Tongue (tissue), 2 donors: Measurements from ENCODE around the gene FSHR.

DNA sequence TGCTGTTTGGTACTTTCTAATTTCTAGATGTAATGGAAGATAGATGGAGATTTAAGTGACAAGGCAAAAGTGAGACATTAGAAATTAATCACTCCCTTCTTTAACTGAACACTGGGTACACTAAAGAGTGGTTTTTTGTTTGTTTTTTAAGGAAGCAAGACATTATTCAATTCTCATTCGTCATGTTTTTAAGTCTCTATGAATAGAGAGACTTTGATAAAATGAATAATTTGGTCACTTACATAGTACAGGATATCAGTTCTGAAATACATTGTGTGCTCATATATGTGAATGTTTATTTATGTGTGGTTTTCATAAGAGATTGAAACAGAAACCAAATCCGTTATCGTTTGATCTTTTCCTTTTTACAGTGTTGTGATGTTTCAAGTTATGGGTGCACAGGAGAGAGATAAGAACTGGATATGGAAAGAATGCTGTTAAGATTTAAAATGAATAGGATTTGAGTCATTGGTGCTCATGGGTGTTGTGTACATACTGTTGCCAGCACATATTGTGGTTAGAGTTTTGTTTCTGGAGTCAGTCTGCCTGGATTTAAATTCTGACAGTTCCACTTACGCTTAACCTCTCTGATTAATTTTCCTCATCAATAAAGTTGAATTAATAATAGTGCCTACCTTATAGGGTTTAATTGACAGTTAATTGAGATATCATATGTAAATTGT is 29.6 kb downstream of the FOXN2 start:
- RAMPAGE, long total RNA = no peak

DNA sequence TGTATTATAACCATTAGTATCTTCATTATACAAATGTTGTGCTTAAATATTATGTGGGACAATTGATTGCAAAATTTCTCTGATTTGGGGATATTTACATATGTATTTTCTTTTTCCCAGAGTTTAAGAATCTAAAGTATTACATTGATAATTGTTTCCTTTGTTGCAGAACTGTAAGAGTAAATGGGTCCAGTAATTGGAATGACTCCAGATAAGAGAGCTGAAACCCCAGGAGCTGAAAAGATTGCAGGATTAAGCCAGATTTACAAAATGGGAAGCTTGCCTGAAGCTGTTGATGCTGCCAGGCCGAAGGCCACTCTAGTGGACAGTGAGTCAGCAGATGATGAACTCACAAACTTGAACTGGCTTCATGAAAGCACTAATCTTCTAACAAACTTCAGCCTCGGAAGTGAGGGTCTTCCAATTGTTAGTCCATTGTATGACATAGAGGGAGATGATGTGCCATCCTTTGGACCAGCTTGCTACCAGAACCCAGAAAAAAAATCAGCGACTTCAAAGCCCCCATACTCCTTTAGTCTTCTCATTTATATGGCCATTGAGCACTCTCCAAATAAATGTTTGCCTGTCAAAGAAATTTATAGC is 31.7 kb downstream of the FOXN2 start:
- RAMPAGE, long total RNA = no peak

DNA sequence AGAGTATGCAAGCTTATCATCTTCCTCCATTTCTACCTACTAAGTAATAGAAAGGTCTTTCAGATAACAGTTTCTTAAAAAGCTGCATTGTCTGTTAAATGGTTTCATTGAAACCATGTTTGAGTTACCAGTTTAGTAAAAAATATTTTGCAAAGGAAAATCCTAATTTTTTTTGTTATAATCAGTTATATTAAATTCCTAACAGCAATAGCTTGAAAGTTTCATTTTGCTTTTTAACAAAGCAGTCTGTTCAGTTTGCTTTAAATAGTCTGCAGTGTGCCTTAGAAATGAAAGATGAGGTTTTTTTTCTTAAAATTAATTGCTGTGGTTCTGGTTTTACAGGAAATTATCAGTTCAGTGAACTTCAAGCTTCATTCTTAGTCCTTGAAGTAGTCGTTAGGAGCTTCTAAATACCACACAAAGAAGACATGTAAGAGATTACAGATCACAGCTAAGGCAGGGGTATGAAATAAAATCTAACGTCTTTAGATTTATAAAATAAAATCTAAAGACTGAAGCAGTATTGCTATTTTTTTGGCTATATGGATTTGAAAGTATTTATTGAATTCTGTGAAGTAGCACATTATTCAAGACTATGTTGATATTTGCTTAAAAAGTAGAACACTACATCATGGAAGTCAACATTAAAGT is 7.7 kb downstream of the PPP1R21 start:
- RAMPAGE, long total RNA = no peak

DNA sequence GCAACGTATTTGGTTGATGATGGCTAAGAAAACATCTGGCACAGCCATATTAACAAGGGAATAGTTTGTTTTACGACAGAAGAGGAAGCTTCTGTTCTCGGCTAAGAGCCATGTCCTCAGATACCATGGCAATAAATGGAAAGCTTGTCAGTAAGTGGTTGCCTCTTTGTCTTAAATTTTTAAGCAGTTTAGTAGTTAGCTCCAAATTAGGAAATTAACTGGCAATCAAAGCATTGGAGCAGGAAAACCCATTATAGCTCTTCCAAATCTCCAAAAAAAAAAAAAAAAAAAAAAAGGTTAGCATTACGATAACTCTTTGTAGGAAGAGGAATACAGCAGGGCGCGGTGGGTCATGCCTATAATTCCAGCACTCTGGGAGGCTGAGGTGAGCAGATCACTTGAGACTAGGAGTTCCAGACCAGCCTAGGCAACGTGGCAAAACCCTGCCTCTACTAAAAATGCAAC is 4.5 kb upstream of the STON1 start:
- RAMPAGE, long total RNA = no peak

DNA sequence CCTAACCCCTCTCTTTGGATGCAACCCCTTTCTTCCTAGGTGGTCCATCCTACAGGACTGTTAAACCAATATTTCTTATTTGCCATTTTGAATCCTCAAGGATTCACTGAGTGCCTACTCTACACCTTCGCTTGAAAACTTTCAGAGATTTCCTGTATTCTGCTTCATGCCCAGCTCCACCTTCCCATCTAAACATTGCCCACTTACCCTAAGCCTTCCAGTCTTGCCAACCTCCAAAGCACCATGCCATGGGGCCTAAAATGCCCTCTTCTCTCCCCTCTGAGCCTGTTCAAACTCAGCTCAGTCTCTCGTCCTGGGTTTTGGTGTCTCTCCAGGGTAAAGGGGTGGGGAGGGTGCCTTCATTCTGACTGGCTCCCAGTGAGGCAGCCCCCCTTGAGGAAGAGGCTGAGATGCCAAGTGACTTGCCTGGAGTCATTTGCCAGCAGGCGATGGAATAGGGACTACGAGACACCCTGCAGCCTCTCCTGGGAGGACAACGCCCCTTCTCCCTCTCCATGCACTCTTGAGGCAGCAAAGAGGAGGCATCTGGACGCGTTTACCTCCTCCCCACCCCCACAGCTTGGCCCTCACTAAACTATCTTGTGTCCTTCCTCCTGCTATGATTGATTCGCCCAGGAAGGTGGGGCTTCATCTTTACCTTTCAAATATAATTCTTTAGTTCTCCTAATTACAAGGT is 858 bp upstream of the STON1 start:
- RAMPAGE, long total RNA = no peak

GRCh38 chr2:48530929-48531806 is 1.2 kb downstream of the STON1 start:
- RAMPAGE, long total RNA = no peak

- RAMPAGE, long total RNA = no peak
Observed at GRCh38 chr2:49154273-49154715, at the start of gene FSHR. TSS of gene FSHR (minus strand) at chr2:49154515.

DNA sequence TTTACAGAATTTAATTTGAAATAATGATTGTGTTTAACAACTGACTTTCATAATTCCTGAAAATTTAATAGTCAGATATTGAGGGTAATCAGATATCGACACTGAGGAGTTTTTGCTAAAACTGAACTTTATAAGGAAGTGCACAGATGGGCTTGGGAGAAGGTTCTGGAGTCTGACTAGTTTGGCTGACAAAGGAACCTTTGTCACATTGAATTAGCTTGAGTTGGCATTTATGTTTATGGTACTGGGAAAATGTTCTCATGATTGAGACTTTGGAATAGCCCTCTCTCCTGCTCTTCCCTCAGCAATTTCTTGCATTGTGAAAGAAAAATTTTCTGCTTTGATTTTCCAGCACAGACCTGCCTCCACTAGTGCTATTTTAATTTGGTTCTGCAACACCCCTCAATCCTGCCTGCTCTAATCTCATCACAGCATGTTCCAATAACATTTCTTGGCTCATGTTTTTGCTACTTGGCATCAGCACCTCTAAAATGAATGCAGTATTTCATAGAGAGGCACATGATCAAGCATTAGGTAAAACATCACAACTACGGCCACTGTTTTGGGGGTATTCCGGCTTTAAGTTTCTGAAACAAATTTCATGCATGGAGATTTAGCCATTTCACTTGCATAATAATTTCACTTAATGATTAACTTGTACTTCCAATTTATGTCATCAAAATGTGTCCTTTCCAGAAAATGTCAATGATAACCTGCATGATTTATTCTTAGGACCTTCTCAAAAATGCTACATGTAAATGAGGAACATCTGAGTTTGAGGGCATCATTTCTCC is 134.0 kb upstream of the FSHR start:
- RAMPAGE, long total RNA = no peak

- RAMPAGE, long total RNA = no peak
Observed at GRCh38 chr2:53739110-53739402, 28.5 kb upstream of the CHAC2 start.

- RAMPAGE, long total RNA = no peak
Observed at GRCh38 chr2:53787674-53787936, 761 bp downstream of the ERLEC1 start.

- RAMPAGE, long total RNA = no peak
Observed at GRCh38 chr2:53850812-53851343, 8.9 kb downstream of the GPR75 start.

GRCh38 chr2:53936104-53936872 is 34.5 kb downstream of the PSME4 start:
- RAMPAGE, long total RNA = no peak

GRCh38 chr2:53961700-53962263 is 9.0 kb downstream of the PSME4 start:
- RAMPAGE, long total RNA = no peak

DNA sequence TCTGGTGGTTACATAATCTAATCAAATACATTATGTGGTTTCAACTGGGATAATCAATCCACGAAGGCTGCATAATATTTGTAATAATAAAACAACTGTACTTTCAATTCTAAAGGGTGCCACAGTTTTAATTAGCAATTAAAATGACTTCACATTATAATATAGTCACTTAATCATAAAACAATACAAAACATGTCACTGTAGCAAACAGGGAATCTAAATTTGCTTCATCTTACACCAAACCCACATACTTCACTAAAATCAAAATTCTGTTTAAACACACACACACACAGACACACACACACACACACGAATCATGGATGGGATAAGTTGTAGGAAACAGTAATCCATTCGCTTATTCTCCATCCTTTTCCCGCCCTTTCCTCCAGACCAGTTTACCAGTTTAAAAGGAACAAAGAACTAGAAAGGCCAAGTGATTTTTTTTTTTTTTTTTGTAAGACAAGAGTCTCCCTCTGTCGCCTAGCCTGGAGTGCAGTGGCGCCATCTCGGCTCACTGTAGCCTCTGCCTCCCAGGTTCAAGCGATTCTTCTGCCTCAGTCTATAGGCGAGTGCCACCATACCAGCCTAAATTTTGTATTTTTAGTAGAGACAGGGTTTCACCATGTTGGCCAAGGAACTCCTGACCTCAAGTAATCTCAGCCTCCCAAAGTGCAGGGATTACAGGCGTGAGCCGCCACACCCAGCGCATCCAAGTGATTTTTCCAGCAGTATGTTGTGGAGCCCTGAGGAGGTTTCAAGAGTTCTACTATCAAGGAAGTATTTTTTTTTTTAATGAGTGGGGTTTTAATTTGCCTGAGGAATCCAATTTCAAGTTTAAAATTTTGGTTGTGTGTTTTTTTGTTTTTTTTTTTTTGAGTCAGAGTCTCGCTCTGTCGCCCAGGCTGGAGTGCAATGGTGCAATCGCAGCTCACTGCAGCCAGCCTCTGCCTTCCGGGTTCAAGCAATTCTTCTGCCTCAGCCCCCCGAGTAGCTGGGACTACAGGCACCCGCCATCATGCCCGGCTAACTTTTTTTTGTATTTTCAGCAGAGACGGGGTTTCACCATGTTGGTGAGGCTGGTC is 5.6 kb downstream of the PSME4 start:
- RAMPAGE, long total RNA = no peak

DNA sequence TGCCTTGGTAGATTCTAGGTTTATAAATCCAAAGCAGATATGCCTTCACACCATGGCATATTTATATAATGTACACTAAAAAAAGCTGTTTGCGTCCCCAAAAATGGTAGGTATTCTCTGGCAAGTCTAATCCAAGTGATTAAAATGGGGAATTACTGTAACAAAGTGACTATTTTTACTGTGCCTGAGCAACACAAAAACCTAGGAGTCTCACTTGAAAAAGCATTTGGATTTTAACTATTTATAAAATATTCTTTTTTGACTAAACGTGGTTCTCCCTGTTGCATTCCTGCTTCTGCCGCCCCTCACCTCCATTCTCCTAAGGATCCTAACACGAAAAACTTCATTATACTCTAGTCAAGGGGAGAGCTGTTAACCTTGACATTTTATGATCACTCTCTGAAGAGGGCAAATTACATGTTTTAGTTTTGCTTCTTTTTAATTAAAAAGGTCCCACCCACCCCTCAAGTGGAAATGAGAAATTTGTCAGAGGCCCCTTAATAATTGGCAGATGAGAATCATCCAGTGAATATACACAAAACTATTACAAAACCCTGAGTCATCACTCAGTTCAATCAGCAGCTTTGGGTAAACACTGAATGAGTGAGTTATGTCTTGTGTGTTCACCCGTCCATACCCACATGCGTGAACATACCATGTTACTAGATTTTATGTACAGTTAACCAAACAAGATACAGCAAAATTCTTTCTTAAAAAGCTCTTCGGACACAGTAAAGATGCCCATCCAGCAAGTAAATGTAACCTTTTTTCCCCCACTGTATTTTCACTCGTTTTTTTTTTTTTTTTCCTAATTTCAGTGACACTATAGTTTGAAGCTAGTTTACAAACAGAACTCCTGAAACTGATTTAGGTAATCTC is 1.7 kb downstream of the PSME4 start:
- RAMPAGE, long total RNA = no peak

GRCh38 chr2:53969776-53970579 is 815 bp downstream of the PSME4 start:
- RAMPAGE, long total RNA = no peak

- RAMPAGE, long total RNA = no peak
Observed at GRCh38 chr2:54020865-54021366, 50.0 kb downstream of the ACYP2 start.

DNA sequence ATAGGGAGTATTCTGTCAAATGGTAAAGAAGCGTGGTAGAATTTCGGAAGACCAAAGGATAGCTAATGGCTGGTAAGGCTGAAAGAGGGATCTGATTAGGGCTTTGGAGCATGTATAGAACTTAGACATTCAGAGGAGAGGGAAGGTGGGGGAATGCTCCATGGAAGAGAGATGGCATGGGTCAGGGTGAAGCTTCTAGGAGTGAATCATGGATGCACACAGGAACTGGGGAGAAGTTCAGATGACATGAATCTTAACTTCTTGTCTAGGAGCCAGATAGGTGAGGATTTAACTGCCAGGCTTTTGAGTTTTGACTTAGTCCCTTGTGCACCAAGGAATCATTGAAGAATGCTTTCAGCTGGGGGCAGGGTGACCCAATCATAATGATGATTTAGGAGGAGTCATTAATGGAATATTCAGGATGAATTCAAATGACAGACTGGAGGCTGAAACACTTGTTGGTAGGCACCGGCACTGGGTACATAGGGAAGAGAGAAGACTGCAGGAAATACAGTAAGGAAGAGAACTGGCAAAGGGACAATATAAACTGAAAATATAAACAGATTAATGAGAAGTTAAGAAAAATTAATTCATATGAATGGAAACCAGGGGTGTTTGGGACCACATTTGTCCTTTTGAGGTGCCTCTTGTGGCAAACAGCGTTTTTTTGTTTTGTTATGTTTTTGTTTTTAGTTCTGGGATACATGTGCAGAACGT is 91.8 kb downstream of the TSPYL6 start:
- RAMPAGE, long total RNA = no peak

DNA sequence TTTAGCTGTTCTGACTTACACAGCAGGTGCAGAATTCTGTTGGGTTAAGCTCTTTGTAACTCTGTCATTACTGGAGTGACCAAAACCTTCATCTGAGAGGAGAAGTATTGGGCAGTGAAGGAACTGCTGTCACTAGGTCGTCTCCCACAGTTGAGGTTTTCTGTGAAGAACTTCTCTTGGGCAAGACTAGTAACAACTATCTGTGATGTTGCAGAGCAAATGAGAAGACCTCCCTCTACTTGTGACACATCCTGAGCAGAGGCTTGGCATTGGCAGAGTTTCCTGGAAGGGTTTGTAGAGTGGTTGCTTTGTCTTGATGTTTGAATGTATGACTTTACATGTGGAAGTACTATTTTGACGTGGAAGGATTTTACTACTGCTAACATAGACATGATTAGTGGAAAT is 3.0 kb downstream of the SPTBN1 start:
- RAMPAGE, long total RNA = no peak

DNA sequence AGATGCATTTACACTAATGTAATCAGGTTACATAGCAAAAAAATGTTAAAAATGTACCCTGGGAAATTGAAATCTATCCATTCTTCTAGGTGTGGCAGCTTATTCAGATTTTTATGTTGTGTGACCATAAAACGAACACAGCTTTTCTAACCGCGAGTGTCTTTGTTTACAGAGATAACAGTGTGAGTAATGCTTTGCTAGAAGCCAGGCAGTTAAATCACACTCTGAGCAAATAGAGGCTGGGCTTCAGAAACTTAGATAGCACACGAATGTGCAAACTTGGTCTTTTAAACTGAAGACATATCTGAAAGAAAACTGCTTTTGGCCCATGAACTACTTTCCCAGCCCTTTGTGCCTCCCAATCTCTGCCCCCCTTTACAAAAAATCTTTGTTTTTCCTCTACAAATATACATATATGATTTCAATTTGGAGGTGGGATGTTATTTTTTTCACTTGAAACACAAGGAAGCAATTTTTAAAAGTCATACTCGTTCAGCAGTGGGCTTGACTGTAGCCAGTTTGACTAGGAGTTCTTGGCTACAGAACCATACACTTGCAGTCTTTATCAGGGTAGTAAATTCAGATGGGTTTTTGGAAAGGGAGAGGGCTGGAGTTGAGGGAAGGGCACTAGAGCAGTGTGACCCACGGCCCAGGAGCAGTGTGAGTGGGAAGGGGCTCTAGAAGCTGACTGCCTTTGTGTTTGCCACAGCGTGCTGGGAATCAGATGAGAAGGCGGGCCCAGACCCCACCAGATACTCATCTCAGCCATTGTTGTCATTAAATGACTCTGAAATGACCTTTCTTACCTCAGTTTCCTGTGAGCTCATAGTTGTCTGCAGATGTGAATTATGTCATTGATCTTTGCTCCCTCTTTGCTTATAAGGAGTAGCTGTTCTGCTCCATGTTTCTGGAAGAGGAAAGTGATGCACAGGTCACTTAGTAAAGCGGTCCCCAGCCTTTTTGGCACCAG is 116.4 kb downstream of the SPTBN1 start:
- RAMPAGE, long total RNA = no peak